Temporal lobe (tissue), 2 donors: ENCODE data around the gene IPMK.

GRCh38 chr10:57703659-57704291, 563.9 kb downstream of the IPMK start:
- RAMPAGE, long total RNA: no peak

- RAMPAGE, long total RNA: no peak
These were observed 215.2 kb downstream of the IPMK start for GRCh38 chr10:58052530-58052823.

- RAMPAGE, long total RNA: no peak
These were observed at the start of gene IPMK for GRCh38 chr10:58267824-58268206. TSS of gene IPMK (minus strand) at chr10:58267894.

GRCh38 chr10:58518595-58519337, 6.1 kb downstream of the BICC1 start:
- RAMPAGE, long total RNA: no peak

GRCh38 chr10:59576984-59577485, 132.6 kb downstream of the SLC16A9 start:
- RAMPAGE, long total RNA: no peak

GRCh38 chr10:59704560-59704954, 5.1 kb downstream of the SLC16A9 start:
- RAMPAGE, long total RNA: no peak

- RAMPAGE, long total RNA: no peak
These were observed 523 bp downstream of the SLC16A9 start for GRCh38 chr10:59709195-59709458.

- RAMPAGE, long total RNA: no peak
These were observed 39.6 kb upstream of the MRLN start for GRCh38 chr10:59792865-59793275.

- RAMPAGE, long total RNA: no peak
These were observed 12.2 kb downstream of the CCDC6 start for GRCh38 chr10:59894068-59894680.

- RAMPAGE, long total RNA: no peak
These were observed 36.6 kb upstream of the ANK3 start for GRCh38 chr10:60426054-60426830.

DNA sequence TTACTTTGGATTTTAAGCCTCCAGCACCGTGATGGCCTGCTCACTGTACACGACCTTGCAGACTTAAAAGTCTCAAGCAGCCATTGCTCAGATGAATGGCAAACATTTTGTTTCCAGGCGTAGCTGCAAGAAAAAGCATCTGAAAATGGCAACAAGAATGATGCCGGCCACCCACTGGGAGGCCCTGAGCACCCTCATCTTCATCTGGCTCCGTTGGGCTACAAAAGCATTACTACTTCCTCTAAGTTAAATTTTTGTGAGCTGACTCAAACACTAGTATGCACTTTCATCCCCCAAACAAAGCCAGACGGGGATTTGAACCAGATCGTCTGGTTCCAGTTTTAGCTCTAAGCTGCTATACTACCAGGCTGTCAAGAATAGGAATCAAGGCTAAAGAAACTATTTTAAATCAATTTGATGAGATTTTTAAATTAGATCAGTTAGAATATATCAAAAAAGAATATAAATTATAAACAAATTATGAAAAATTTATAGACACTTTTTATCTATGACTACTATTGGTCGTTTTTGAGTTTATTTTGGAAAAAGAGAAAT, 116.6 kb upstream of the CDK1 start:
- RAMPAGE, long total RNA: no peak

DNA sequence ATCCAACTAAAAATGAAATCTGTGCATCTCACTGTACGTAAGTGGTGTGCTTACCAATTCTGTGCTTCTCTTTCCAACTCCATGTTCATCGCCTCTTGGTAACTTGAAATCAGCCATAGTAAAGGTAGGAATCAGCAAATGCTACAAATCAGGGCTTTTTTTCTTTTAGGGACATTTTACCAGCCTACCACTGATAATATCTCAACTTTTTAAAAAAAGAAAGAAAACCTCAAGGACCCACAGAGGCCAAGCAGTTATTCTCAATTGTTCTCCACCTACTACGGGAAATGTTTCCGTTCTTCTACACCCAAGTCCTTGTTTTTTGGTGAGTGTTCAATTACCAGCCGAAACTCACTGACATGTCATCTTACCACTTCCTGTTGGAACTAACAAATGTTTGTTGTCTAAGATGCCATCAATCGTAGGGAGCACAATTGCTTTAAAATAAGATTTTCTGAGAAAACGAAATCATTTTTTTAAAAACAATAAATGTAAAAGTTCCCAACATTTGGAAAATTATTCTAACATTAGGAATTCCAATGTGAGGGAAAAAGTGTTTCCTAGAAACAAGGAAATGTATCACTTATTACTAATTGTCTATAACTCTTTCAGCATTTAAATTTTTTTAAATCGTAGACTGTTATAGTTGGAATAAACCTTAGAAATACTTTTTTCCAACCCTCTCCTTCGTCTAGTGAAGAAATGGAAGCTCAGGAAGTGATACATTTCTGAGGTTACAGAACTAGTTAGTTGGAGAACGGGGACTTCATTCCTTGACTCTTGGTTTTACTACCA, 50.1 kb upstream of the CDK1 start:
- RAMPAGE, long total RNA: no peak

DNA sequence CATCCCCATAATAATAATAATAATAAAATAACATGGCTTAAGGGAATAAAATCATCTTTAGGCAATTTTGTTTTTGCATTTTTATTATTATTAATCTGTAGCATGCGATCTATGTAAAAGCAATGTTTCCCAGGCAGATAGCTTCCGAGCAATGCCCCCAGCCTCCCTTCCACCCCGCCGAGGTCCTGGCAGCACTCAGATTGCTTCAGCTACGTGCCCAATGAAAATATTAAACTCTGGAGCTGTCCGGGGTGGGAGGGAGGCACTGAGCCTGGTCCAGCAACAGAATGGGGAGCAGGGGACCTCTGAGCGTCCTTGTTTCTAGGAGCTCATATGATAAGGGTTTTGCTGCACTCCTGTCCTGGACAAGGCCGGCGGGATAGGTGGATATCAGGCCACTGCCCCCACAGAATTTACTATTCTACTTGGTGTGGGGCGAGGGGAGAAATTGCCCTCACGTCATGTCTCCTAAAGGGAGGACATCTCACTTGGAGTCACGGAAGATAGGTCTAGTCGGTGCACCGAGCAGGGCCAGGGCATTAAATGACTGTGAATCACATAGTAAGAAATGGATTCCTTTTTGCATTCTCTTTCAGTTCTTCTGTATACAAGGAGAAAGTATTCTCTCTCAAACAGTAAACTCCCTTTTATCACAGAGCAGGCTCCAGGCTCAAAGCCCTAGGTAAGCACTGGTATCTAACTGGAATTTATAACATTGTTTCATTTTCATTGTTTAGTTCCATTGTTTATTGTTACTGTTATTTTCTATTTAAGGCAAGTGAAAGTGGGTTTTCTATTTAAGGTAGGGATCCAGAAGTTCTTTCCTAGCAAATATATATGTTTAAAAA, 44.3 kb upstream of the CDK1 start:
- RAMPAGE, long total RNA: no peak

GRCh38 chr10:60787333-60787532, 9.0 kb downstream of the CDK1 start:
- RAMPAGE, long total RNA: no peak

- RAMPAGE, long total RNA: no peak
These were observed 49.7 kb downstream of the CDK1 start for GRCh38 chr10:60827721-60828695.

DNA sequence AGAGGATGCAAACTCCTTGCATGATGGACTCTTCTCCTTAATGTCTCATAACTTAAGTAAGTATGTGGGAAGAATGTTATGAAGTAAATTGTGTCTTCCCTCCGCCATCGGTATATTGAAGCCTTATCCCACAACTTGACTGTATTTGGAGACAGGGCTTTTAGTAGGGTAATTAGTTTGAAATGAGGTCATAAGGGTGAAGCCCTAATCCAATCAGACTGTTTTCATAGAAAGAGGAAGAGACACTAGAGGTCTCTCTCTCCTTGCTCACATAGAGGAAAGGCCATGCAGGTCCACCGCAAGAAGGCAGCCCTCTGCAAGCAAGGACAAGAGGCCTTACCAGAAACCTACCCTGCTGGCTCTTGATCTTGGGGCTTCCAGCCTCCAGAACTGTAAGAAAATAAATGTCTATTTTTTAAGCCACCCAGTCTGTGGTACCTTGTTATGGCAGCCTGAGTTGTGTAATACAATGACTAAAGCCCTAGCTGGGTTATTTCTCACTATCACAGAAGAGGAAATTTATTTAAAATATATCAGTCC, 12.7 kb upstream of the TMEM26 start:
- RAMPAGE, long total RNA: no peak

GRCh38 chr10:61765128-61766038, 102.7 kb downstream of the CABCOCO1 start:
- RAMPAGE, long total RNA: no peak

- RAMPAGE, long total RNA: no peak
These were observed 1.3 kb upstream of the ARID5B start for GRCh38 chr10:61899879-61900974.

- RAMPAGE, long total RNA: no peak
These were observed 41.5 kb downstream of the ARID5B start for GRCh38 chr10:61942862-61943611.

- RAMPAGE, long total RNA: no peak
These were observed 56.4 kb downstream of the ARID5B start for GRCh38 chr10:61957751-61958393.